Measurements from ENCODE around the genes NOTUM, CD7 and OGFOD3.

DNA sequence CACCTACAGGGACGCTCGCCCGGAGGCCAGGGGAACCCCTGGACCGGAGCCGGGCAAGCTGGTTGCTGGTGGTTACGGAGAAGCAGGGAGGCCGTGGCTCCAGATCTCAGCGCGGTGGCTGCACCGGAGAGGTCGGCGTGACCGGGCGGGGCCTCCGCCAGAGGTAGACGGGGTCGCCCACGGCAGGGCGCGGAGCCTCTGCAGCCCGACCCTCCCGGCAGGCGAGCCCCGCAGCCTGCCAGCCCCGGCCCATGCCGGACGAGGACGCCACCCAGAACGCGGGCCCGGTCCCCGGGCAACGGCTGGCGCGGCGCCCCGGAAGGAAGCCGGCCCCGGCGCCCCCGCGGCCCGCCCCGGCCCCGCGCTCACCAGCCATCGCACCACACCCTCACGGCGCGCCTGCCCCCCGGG lies 296 bp downstream of the PCYT2 start:
- PRO-cap: no peak

- PRO-cap: no peak
Measured at GRCh38 chr17:81931334-81932221, 4.0 kb upstream of the MAFG start.

- PRO-cap: no peak
Measured at GRCh38 chr17:81932222-81933393, 4.5 kb downstream of the PYCR1 start.

DNA sequence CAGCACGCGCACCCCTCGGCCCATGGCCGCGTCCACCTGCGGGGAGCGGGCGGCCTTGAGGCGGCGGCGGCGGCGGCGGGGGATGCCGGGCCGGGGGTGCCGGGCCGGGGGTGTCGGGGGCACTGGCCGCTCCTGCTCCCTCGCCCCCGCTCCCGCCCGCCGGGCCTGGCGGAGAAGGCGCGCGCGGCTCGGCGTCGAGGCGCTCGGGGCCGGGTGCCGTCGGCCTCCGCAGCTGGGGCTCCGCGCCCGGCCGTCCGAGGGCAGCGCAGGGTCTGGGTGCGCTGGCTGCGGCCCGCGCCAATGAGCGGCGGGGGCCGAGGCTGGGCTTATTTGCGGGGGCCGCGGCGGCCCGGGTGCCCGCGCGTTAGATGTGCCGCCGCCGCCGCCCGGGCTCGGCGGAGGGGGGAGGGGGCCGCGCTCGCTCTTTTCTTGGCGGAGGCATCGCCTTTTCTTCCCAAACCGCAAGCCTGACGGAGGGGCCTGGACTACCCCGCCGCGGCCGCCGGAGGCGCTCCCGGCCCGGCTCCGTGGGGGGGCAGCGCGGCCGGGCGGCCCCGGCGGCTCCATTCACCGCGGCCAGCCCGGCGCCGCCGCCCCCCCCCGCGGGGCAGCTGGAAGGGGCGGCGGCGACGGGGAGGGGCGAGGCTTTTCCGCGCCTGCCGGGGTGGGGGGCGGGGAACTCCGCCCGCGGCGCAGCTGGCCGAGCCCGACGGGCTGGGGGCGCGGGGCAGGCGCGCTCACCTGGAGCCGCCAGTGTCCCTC lies at the start of gene NOTUM:
Gene NOTUM (minus strand): TSS at position 302 of the 762 bp plus-strand sequence.
- PRO-cap: no peak

DNA sequence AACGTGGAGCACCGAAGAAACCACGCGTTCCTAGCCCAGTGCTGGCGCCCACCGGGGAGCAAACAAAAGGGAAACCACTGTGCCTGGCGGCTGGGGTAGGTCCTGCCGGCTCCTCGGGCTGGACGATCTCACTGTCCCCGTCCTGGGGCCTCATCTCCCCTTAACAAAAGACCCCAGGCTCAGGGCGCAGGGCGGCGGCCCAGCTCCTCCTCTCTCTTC lies 447 bp downstream of the CENPX start:
- PRO-cap: no peak

GRCh38 chr17:82059706-82060228 lies 5.8 kb downstream of the DUS1L start:
- PRO-cap: no peak

DNA sequence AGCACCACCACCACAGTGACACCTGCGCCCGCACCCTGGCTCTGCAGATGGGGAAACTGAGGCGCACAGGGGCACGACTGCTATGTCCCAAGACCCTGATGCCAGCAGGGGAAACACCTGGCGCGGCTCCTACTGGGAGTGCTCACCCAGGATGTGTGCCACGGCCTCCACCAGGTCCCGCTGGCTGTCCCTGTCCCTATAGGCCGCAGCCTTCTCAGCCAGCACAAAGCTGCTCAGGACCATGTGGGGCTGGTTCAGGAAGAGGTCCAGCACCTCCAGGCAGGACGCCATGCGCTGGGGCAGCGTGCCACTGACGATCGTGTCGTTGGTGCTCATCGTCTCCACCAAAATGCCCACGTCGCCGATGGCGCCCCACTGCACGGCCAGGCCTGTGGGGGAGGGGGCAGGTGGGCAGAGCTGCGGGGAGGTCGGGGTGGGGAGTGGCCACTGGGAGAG lies 15.9 kb upstream of the DUS1L start:
- PRO-cap: no peak

GRCh38 chr17:82081911-82083127 lies 15.7 kb downstream of the FASN start:
- PRO-cap: no peak

- PRO-cap: no peak
Measured at GRCh38 chr17:82117773-82118217, 19.8 kb upstream of the FASN start.

DNA sequence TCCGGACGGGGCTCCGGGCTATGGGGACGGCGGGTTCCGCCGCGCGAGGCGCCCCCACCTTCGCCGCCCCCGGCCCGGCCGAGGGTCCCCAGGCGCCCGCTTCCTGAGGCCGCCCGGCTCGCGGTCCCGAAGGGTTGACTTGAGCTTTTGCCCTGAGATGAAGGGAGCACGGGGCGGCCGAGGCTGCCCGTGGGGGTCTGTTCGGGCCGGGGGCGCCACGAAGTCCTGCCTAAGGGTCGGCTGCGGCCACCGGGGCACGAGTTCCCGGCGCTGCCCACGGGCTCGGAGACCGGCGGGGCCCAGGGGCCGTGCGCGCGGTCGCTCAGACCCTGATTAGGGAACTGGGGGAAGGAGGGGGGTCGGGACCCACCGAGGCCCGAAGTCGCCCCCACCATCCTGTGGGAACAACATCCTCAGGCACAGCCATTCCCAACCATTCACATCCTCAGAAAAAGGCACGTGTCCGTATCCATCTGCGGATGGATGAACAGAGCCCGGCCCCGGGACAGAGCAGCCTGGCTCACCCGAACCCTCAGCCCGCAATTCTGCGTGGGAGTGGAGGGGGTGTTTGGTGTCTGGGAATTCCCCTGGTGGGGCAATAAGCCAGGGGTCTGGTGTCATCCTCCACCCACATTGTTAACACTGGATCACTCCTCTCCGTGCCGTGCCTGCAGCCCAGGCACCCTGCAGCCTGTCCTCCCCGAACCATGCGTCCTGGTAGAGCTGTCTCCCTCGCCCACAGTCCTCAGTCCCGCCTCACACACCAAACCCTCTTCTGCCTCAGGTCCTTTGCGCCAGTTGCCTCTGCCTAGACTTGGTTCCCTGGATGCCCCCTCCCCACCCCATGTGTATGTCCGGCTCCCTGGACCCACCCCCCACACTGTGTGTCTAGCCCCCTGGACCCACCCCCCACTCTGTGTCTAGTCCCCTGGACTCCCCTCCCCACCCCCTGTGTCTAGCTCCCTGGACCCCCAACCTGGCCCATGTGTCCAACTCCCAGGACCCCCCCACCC lies 706 bp upstream of the CCDC57 start:
- PRO-cap: no peak

- PRO-cap: unidirectional peak, minus-strand start at chr17:82231944; unidirectional peak, minus-strand start at chr17:82232003; unidirectional peak, minus-strand start at chr17:82232137
Measured at GRCh38 chr17:82231873-82232682, 3.2 kb downstream of the SLC16A3 start.

DNA sequence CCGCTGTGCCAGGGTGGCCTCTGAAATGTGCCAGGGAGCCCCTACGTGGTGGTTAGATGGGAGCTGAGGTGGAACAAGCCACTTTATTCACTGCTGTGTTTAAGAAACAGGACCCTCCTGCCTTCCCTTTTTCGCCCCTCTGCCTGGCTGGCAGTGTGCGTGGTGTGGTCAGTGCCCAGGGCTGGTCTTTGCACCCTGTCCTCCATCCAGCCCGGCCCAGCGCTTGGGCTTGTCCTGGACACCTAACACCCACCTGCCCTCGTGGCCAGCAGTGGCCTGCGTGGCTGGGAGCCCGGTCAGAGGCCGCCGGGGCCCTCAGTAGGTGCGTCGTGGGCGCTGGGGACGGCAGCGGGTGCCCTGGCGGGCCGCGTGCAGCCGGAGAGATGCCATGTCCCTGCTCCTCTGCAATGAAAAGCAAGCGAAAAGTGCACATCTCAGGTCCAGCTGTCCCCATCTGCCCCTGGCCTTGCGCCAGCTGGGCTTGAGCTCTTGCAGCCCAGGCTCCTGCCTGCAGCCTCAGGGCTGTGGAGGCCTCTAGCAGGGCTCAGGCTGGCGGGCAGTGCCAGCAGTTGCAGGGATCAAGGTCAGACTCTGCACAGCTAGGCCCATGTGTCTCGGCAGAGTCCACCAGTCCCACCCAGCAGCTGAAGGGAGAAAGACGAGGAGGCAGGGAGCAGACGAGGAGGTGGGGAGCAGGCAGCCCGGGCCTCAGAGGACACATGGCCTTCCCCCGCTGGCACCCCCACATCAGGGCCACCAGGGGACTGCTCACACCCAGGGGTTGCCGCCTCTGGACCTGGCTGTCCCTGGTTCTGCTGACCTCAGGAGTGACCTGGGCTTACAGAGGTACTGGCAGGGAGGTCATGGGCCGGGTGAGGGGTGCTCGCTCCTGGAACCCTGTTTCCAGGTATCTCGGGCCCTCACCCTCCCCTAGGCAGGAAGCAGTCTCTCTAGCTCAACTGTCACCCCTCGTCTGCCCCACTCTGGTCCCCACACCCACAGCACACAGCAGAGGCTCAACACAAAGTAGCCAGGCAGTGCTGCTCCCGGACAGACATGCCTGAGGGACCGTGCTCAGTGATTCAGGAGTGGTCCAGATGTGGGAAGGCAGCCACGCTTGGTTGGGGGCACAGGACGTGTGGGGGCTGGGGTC lies 11.2 kb downstream of the SLC16A3 start:
- PRO-cap: no peak

DNA sequence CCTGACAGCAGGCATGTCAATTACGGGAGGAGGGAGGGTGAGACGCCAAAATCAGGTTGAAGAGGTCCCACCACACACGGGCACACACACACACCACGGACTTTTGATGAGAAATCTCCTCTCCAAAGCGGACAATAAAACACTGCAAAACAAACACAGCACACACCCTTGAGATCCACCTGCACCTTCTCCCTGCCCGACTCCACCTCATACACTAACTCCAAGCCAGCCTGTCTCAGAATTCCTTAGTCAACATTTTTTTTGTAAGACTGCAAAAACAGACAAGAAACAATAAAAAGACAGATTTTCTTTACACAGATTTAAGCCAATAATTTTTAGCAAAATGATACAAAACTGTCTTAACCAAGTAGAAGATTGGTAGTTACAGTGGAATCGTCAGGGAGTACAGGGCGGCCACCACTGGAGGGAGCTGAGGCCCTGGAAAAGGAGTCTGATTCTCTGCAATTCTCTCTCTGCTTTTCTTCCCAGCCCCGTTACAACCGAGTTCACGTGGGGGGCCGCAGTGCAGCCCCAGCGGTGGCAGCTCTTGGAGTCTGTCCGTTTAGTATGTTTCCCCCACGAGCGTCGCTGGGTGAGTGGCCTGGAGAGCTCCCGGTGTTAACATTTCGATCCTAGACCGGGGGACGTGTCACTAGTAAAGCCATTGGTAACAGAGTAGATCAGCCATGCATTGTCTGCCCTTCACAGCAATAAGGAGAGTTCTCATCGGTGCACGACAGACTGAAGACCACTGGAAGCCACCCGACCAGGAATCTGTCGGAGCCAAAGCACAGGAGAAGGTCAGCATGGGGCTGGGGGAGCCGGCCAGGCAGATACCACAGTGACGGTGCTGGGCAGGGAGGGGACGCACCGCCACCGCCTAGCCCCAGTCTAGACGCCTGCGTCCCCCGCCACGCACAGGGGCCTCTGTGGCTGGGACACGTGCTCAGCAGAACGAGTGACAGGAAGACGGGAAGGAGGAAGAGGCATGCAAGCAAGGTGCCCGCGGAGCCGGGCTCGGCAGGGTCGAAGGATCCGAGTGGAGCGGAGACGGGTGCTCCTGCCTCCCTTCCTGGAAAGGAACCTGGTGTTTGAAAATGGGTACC lies 15.6 kb downstream of the SLC16A3 start:
- PRO-cap: unidirectional peak, plus-strand start at position 502 of the sequence; bidirectional peak, plus-strand start at position 957 of the sequence, minus-strand start at position 794 of the sequence

DNA sequence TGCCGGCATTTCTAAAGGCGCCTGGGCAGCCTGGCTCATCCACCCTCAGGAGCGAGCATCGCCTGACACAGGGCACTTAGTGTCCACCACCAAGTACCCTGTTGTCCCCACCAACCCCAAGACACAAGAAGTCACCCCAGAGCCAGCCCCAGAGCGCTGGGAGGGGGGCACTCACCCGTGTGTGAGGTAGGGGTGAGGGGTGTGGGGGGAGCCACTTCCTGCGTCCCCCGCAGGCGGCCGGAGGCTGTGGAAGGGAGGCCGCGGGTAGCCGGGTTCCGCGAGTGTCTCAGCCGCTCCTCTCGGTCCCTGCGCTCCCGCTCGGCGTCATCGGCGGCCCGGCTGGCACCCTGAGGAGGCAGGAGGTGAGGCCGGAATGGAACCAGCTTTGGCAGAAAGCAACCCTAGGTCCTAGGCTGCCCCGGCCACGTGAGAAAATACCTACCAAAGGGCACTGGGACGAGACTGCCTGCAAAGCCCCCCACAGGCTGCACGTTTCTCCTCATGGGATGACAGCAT lies 20.5 kb downstream of the SLC16A3 start:
- PRO-cap: no peak

- PRO-cap: no peak
Measured at GRCh38 chr17:82317373-82318039, at the start of gene CD7. Gene CD7 (minus strand): TSS chr17:82317608.

- PRO-cap: no peak
Measured at GRCh38 chr17:82320774-82322003, 3.8 kb upstream of the CD7 start.

GRCh38 chr17:82332715-82333651 lies 583 bp downstream of the SECTM1 start:
- PRO-cap: no peak

DNA sequence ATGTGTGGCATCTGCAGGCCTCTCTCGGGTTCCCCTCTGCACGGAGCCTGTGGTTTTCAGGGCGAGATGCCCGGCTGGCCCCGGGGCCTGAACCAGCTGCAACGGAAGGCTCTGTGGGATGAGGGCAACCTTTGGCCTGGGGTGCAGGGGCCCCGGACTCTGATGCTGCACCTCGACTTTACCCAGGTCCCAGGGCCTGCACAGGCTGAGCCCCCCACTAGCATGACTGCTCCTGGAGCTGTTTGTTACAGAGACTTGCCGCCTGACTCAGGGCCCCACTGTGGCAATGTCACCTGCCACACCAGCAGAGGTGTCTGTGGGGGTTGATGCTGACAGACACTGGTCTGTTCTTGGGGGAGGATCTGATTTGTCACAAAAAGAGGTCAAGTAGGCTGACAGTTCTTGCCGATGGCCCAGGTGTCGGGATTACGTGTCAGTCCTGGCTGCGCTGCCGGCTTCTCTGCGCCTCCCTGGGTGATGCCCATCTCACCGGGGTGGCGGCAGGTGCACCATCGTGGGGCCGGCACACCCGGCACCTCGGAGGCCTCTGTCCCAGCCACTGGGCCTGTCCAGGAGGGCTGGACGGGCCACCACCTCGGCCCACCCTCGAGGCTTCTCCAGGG lies 8.5 kb upstream of the TEX19 start:
- PRO-cap: no peak

DNA sequence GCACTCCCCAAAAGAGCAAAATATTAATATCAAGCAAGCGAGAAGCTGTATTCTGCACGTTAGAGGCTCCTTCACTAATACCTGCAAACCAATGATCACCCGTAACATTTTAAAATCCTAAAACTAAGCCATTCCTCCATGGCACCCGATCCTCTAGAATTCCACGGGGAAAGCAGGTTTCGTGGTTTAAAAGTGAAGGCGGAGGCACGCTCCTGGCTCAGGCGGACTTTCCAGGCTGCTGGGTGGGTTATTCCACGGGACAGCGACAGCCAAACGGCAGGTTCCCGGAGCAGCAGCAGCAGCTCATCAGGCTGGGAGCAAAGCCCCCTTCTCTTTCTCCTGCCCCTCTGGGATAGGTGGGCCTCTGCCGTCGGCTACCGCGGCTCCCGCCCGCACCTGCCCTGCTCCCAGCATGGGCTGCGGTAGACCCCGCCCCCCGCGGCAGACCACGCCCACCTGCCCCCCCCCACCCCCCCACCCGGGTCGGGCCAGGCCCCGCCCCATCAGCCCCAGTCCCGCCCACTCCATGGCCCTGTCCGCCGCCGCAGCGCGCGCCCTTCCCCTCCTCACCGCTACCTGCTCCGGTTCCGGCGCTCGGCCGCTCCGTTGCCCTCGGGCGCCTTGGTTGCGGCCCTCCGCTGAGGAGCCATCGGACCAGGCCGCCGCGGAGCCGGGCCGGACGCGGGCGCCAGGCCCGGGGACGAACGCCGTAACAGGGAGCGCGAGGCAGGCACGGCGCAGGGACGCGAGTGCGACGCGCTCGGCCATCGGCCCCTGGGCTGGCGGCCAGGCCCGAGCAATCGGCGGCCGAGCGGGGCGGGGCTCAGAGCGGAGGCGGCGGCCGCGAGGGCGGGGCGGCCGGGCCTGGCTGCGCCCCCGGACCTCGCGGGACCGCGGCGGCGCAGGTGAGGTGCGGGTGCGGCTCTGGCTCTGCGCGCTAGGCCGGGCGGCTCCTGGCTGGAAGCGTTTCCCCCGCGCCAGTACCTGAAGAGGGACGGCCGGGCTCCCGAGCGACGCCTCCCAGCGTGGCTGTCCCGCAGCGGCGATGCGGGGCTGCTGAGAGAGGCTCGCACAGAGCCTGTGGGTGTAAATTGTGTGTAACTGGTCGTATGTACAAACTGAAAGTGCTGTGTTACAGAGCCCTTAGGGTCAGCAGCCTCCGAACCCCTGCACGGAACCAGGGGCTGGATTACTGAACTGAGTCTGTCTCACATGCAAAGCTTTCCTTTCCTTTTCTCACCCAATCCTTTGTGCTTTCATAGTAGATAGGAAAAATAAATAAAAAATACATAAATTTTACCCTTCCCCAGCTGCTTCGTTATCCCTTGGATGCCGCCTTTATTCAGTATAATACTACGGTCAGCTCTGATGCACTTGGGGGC lies at the start of gene OGFOD3:
Gene OGFOD3 (minus strand): TSS at position 751 of the 1,382 bp plus-strand sequence.
- PRO-cap: unidirectional peak, plus-strand start at position 512 of the sequence; bidirectional peak, plus-strand start at position 886 of the sequence, minus-strand start at position 751 of the sequence

DNA sequence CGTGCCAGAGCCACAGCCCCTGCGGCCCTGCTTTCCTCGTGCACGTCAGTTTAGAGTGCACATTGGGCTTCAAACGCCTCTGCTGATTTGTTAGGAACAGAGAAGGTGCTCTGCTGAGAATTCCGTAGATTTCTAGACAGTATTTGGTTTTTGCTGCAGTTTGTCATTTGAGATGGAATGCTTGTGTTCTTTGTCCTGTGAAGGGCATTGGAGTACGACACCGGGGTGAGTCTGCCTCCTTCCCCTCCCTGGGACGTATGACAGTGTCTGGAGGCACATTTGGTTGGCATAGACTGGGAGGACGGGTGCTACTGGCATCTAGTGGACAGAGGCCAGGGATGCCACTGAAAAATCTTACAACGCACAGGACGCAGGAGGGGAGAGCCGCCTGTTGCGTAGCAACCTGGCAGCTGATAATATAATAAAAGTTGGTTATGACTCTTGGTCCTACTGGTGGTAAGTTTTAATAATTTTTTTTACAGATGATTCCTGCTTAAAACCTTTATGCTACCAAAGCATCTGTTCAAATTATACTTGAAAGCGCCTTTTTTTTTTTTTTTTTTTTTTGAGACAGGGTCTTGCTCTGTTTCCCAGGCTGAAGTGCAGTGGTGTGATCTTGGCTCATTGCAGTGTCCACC lies 9.3 kb downstream of the FOXK2 start:
- PRO-cap: no peak

Data from tibial artery (tissue), 1 donor.